ENCODE measurements around a stretch of chr2.

GRCh38 chr2:235669064-235669411 is 175.2 kb downstream of the AGAP1 start:
- PRO-cap, result no peak

- PRO-cap, result no peak
Measured at GRCh38 chr2:235787517-235788017, 293.7 kb downstream of the AGAP1 start.

DNA sequence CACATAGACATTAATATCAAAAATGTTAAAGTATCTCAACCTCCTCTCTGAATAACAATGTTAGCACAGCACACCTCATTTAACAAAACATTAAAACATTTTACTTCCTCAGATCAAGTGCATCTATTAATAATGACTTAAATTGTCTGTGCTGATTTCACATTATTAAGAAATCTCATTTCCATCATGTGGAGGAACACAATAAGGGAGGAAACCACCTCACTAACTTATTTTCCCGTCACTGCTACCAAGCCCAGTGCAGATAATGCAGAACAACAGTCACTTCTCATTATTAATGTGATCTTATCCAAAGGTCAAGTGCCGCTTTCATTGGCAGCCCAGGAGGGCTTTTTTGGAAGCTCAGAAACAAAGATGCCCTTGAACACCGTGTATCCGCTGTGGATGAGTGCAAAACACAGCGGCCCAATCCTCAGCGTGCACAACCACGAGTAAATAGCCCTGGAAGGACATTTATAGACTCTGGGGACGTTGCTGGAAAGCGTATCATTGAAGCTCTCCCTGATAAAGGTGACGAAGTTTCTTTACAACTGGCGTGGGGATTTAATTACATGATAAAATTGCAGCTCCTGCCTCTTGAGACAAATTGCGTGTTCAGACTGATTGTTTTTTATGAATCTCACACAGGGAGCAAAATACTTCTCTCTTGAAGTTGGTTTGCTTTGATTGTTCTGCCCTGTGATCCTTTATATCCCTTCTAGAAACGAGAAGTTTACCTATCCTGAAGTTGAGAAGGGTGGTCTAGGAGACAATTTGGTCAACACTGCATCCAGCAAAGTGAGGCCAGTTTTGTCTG is 13.2 kb downstream of the ASB18 start:
- PRO-cap, result no peak

GRCh38 chr2:236545018-236545580 is 24.5 kb upstream of the ACKR3 start:
- PRO-cap, result no peak

DNA sequence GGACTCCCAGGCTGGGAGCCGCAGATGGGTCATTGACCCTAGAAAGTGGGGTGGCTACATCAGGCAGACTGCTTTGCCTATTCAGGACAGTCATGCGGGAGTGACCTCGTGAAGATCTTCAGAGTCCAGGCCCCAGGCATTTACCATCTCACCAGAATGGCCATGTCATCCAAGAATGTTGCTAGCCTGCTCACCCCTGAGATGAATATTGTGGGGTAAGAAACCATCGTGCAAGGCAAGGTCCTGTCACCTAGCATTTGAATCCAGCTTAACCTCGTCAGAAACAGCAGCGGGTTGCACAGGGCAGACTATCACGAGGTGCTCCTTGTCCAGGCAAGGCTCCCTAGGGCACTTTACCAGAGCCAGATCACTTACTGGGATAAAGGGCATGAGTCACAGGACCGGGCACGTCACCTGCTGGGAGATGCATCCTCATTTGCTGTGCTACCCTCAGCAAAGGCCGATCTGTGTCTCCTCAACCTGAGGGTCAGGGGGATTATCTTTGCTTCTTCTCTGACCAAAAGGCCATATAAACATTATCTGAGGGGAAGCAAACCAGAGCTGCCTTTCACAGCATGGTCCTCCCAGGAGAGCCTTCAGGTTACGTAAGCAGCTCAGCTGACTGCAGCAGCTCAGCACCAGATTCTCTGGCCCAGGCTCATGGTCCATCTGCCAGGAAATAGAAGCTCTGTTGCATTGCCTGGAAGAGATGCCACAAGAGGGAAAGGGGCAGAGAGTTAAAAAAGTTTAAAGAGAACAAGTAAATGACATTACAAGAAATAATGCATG is 162.4 kb downstream of the ACKR3 start:
- PRO-cap, result no peak

DNA sequence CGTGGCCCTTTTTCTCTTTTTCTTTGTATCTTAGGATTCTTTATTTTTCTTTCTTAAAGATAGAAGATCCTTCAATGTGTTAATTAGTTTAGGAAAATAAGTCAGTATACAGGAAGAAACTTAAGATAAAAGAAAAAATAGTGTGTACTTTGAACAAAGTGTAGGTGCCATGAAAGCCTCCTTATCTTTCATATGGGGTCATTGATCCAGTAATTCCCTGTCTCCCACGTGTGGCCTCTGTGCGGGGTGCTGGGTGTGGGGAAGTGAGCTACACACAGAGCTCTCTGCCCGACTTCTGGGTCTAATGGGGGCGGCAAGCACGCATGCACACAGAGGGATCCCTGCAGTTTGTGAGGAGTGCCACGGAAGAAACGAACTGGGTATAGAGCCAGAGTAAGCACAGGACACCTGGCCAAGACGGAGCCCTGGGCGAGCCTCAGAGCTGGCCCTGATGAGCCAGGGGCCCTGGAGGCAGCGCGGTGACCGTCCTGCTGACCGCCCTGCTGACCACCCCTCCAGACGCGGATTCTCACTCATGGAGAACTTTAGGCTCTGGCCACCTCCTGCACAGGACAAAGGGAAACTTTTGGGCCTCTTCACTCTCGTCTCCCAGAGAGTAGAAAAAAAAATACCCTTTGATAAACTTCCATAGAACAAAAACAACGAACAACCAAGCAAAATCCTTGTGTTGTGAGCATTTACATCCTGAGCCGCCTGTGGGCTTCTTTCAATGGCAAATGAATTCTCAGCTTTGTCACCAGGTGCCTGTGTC is 253.6 kb downstream of the ACKR3 start:
- PRO-cap, result no peak

DNA sequence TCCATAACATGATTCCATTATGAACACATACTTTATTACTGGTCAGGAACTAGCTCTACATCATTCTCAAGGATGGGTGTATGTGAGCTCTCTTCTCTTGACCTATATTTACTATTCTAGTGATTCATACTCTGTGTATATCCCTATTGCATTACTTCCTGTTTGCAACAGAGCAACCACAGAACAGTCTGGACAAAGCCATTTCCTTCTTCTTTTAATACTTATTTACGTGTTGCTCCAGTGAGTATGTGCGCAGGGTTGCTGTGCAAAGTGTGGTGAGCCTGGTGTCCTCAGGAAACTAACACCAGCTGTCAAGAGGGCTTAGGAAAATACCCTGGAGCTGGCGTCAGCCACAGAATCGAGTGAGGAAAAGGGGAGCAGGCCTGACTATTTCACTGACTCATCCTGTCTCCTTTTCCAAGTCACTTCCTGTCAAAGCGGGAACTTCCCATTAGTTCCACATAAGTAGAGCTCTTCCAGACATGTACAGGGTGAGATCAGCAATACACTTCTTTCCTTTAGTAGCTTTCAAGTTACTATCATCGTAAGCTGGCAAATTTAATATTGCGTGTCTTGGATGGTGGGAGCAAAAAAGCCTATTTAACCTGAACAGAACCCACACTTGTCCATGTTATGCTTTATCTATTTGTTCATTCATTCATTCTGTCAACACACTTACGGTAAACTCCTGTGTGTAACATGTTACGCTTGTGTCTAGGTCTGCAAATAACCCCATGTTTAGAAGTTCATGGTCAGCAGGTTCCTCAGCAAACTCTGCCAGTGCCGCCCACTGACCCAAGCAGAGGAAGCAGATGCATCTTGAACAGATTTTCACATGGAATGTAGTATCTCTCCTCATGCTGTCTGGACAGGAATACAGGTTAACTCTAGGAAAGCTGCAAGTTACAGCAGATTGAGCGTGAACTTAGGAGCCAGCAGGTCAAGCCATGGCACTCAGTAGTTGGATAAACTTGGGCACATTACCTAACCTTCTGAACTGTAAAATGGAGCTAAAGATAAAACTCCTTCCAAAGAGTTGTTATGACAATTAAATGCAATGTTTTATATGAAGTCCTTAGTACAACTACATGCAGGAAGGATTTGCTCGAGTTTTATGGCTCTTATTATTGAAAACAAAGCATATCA is 213.9 kb upstream of the COPS8 start:
- PRO-cap, result no peak

DNA sequence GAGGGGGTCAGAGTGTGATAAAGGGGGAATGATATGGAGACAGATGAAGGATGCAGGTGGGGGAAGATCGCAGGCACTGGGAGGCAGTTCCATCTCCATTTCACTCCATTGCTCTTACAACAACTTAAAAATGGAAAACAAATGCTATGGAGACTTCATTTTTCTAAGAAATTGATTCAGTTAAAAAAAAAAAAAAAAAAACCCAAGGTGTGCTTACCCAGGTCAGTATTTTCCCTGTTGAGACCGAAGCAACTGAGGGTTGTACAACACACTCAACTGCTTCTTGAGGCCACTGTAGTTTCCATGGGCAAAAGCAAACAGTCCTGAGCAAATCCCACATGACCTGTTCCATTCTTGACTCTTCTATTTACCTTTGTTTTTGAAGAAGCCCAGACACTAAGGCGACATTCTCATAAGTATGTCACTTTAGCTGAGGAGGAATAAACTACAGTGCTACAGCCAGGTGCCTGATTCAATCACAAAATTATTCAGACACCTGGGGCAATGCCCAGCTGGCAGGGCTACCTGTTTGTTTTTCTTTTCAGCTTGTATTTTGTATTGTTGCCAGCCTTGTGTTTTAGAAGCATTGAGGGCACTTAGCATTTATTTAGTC is 99.3 kb upstream of the COPS8 start:
- PRO-cap, result no peak

DNA sequence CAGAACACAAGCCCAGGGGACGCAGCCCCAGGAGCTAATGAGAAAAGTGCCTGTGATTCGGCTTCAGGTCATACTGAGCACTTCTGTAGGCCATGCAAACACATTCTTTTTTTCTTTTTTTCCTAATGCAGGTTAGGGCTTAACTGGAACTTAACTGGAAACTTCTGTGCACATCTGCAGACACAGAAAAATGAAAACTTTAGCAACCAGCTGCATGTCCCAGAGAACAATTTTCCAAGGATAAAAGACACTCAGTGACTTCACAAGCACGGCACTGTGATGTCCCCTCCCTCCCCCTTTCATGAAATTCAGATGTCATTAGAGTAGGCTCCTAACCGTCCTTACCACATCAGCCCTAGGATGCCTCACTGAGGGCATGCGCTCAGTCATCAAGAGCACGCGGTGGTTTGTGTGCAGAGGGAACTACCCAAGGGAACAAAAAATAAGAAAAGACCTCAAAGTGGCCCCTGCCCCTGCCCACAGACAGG is 70.2 kb downstream of the COPS8 start:
- PRO-cap, result no peak

GRCh38 chr2:237171066-237172018 is 85.7 kb downstream of the COPS8 start:
- PRO-cap, result no peak

GRCh38 chr2:237190992-237191505 is 105.4 kb downstream of the COPS8 start:
- PRO-cap, result no peak

DNA sequence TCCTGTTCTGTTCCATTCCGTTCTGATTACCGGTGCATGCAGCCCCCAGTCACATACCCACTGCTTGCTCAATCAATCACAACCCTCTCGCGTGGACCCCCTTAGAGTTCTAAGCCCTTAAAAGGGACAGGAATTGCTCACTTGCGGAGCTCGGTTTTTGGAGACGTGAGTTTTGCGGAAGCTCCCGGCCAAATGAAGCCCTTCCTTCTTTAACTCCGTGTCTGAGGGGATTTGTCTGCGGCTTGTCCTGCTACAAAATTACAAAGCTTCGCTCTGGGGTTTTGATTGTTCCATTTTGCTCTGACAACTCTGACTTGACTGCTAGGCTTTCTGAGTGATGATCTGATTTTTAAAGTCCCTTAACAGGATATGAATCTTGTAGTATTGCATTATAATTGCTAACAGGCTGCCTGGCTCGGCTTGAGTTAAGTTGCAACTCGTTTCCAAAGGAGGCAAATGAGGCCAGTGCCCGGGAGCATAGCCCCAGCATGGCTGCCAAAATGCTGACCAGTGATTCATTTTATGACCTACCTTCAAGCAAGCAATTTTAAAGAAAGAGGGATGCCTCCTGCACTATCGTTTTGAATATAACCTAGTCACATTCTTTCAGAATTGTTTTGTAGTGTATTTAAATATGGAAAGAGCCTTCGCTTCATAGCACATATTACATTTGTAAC is 135.5 kb downstream of the COL6A3 start:
- PRO-cap, result no peak

DNA sequence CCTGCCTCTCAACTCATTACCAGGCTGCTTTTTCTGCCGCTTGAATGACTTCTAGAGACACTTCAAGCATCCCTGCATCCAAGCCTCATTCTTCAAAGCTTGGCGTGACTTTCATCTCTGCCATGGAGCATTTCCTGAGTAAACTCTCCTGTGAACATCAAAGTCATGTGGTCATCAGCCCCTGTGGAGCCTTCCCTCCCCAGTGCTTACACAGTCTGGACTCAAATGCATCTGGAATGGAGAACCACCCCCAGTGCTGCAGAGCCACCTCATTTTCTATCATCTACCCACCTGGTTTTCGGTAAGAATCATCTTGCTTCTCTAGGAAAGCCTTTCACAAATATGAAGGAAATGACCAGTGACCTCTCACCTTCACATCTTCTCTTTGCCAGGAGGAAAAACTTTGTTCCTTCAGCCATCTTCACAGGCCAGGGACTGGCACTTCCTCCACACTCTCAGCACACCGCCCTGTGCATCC is 116.5 kb downstream of the COL6A3 start:
- PRO-cap, result no peak

DNA sequence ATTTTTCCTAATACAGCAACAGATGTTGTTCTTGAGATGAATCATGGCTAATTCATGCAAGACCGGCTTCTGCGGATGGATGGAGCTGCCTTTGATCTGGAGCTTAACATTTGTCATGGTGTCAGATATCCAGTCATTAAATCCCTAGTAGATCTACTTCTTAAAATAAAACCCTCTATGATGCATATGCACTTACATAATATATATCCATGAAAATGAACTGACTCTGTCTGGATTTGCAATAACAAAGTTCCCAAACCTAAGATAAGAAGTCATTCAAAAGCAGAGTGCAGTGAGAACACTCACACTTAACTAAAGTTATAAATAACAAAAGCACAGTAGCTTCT is 114.0 kb downstream of the COL6A3 start:
- PRO-cap, result no peak

DNA sequence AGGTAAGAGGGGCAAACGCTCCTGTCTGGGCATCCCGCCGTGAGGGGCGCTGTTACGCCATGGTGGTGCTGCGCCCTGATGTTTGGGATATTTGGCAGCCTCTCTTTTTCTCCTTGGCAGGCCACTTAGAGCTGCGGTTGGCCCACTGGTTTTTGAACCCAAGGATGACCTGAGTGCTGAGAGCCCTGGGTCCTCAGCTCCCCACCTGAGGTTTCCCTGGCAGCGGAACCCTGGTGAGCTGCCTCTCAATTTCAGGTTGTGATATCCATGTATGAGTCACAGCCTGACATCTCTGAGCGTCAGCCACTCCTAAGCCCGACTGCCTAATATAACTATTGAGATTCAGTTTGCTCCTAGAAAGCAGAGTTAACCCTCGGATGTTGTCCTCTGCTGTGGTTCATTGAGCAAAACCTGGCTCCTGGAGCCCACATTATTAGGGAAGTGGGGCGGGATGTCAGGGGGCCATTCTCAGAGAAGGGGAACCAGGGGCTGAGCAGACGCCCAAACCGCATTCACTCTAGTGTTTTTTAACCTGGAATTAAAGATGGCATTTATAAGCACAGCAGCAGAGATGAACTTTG is 103.2 kb downstream of the COL6A3 start:
- PRO-cap, result no peak

- PRO-cap, result bidirectional peak, plus-strand start at chr2:237315460, minus-strand start at chr2:237315311
Measured at GRCh38 chr2:237315125-237315936, 98.6 kb downstream of the COL6A3 start.

GRCh38 chr2:237364255-237364564 is 49.8 kb downstream of the COL6A3 start:
- PRO-cap, result no peak

DNA sequence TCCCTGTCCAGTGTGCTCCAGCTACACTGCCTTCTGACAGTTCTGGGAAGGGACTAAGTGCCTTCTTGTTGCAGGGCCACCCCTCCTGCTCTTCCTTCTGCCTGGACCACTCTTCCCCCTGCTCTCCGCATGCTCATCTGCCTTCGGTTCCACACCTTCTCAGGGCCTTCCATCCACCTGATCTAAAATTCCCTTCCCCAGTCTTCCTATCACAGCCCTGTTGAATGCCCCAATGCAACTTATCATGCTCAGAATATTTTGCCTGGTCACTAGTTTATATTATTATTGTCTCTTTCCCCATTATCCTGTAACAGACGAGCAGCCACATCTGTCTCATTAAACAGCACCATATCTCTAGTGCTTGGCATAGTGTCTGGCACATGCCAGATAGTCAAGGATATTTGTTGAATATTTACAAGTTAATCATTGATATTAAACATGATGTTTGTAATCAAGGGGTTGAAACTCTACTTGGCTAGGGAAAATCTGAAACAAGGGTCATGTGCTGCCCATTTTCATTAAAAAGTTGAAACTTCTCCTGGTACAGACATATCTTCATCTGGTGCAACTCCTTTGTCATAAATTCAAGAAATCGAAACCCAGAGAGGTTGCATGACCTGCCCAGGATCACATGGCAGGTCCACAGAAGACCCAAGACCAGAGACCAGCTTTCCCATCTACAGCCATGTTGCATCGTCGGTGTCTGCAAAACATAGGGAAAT is 28.9 kb downstream of the COL6A3 start:
- PRO-cap, result no peak

GRCh38 chr2:237501708-237502463 is 14.8 kb downstream of the MLPH start:
- PRO-cap, result no peak

DNA sequence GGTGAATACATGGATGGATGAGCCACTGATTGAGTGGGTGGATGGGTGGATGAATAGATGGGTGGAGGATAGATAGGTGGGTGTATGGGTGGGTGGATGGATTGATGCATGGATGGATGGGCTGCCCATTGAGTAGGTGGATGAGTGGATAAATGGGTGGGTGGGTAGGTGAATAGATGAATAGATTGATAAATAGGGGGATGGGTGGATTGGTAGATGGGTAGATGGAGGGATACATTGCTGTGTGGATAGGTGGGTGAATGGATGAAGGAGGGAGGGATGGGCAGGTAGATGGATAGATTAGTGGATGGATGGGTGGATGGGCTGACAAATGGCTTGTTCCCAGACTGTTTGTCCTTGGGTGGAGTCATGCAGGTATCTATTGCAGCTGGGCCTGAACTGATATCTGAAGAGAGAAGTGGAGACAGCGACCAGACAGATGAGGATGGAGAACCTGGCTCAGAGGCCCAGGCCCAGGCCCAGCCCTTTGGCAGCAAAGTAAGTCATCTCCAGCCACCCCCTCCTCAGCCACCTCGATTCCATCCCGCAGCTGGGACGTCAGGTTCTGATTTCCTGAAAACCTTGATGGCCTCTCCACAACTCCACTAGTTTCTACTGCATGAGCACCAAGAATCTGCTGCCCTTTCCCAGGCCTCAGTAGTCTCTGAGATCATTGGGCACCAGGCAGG is 31.2 kb downstream of the MLPH start:
- PRO-cap, result no peak